CD14-positive monocyte (primary cell): ENCODE measurements around the genes PSMA3, CCDC175 and SIX6.

GRCh38 chr14:55499849-55500748 is 59.7 kb upstream of the TBPL2 start:
- CAGE, long polyA plus RNA = no peak

GRCh38 chr14:55752545-55753213 is 172.7 kb downstream of the KTN1 start:
- CAGE, long polyA plus RNA = no peak

DNA sequence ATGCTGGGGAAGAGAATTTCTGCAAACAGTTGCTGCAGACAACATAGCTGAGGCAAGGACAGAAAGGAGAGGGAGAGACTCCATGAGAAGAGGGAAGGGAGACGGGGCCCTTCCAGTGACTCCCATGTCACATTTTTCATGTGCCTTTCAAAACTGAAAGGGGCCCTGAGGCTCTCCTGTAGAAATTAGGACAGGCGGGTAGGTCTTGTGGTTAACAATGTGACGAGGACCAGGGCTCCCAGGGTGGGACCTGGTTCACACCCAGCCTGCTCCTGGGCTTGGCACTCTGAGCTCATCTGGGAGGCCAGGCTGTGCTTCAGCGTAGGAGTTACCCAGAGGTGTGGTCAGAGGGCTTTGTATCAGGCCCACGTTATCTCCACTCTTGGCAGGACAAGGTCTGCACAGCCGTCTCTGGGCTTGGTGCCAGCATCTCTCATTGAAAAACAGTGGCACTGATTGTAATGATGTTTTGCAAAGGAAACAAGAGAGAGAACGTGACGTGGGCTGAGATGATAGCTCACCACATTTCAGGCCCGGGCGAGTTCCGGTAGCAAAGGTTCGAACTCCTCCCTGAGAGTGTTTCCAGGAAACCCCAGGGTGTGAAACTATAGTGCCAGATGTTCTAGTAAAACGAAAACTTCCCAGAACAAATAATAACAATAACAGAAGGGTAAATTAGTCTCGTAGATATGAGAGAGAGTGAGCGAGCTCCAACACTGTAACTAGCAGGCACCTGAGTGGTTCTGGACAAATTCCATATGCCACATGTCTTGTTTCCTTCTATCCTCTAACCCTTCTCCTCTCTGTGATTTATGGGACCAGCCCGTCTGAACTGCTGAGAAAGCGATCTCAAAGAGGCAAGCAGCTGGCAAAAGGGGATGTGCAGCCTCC is 227.1 kb downstream of the KTN1 start:
- CAGE, long polyA plus RNA = no peak

- CAGE, long polyA plus RNA = no peak
These were observed 10.4 kb downstream of the TMEM260 start for GRCh38 chr14:56589862-56590565.

DNA sequence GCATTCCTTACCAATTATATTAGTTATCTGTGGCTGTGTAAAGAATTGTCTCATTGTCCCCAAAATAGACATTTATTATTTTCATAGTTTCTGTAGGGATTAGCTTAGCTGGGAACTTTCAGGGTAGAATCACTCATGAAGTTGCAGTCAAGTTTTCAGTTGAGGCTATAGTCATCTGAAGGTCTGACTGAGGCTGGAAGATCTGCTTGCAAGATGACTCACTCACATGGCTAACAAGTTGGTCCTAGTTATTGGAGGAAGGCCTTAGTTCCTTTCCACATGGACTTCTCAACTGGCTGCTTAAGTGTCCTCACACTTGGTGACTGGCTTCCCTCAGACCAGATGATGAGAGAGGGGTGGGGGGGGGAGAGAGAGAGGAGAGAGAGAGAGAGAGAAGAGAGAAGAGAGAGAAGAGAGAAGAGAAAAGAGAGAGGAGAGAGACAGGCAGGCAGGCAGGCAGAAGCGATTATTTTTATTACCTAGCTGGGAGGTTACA is 6.3 kb downstream of the AP5M1 start:
- CAGE, long polyA plus RNA = no peak

GRCh38 chr14:58244539-58245625 is at the start of gene PSMA3:
PSMA3 (plus strand) TSS chr14:58244843.
- CAGE, long polyA plus RNA = no peak

- CAGE, long polyA plus RNA = no peak
These were observed 33.0 kb upstream of the TOMM20L start for GRCh38 chr14:58362756-58363025.

DNA sequence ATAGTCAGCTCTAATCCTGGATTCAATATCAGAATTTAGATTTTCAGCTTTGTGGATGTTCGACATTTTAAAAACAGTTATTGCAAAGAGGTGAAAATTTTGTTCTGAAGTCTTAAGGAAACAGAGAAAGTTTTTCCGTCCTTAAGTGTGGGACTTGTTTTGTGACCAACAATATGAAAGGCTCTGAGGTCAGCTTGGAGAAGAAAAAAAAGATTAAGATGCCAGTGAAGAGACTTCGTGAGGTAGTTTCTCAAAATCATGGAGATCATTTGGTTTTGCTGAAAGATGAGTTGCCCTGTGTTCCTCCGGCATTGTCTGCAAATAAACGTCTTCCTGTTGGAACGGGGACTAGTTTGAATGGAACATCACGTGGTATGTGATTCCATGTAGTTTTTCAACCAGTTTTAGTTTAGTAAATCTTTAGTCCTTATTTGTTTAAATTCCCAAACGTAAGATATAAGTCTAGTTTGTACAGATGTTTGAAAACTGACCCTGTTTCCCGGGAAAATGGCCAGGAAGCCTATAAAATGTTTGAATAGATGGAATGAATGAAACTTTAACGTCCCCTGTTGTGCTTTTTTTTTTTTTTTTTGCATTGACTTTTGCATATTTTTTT is 681 bp downstream of the KIAA0586 start:
- CAGE, long polyA plus RNA = no peak

GRCh38 chr14:58520692-58521255 is 93.3 kb downstream of the KIAA0586 start:
- CAGE, long polyA plus RNA = no peak

GRCh38 chr14:58645587-58646127 is 7.9 kb downstream of the DACT1 start:
- CAGE, long polyA plus RNA = no peak

DNA sequence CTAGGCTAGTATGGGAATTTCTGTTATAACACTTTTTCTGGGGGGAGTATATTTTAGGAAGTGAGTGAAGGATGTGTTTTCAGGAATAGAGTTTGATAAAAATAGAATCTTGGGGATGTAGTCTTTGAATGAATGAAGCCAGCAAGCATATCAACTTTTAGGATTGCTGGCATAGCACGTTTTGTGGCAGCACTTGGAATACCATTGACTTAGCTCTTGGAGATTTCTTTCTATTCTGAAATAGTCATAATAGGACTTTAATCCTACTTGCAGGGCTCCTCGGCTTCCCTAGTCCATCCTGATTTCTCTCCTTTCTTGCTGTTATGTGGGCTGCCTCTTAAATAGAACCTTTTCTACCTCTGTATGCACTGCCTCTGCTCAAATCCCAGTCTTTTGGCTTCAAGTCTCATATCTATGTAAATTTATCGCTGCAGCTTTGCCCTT is 141.7 kb downstream of the DACT1 start:
- CAGE, long polyA plus RNA = no peak

DNA sequence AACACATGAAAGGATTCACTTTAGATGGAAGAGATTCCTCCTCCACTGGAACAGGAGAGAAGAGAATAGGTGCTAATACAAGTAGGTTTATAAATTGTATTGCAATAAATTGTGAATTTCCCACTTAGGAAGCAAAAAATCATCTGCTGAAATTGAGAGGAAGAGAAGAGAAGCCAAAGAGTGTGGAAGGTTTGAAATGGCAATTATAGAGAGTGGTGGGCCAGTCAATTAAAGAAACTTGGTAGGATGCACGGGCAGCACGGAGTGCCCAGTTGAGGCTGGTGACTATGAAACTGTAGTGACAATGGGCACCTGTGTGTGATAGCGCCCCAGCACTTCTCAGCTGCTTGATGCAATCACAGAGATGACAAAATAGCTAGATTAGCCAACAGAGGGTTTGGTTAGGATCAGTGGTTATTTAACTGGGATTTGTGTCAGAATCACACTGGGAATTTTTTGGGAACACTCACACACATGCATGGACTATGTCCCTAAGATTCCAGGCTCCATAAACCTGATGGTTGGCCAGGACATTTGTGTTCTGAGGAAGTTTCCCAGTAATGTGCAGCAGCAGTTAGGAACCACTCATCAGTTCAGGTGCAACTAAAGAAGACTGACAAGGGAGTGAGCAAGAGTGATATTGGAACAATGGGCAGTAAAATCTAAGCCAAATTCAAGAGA is 51.3 kb upstream of the DAAM1 start:
- CAGE, long polyA plus RNA = no peak

DNA sequence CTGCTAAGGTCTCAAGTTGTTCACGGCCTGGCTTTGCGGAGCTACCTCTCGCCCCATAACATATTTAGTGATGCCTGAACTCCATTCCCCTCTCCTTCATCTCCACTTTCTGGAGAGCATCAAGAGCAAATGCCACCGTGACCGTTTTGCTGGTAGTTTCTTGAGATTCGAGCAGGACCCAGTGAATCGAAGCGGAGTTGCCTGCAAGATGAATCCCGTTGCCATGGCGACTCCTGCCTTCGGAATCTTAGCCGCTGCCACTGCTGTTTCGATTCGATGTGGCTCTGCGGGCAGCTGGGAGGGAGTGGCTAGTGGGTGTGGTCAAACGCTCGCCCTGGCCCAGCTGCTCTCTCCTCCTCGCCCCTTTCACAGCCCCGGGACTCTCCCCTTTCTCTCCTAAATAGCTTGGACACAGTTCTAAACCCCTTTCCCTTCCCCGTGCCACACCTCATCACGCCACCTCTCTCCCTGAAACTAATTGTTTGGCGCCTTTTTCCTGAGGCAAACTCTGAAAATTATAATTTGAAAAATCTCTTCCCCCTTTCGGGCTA is 1.4 kb downstream of the DAAM1 start:
- CAGE, long polyA plus RNA = no peak

- CAGE, long polyA plus RNA = no peak
These were observed 9.3 kb downstream of the DAAM1 start for GRCh38 chr14:59197674-59198208.

DNA sequence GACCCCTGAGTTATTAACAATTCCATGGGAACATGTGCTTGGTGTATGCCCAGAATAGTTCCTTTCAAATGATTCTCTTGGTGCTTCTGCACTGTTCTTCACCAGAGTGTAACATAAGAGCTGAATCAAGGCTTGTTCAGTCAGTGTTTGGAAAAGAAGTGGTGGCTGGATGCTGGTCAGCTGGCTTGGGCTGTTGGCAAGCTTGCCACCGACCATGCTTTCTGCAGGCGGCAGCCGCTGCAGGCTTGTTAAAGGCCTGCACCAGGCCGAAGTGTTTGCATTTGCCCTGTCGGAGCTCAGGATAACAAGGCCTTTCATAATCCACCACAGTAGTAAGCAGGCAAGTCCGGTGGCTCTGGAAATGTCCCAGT is 26.8 kb downstream of the DAAM1 start:
- CAGE, long polyA plus RNA = no peak

GRCh38 chr14:59301430-59301874 is 113.0 kb downstream of the DAAM1 start:
- CAGE, long polyA plus RNA = no peak

DNA sequence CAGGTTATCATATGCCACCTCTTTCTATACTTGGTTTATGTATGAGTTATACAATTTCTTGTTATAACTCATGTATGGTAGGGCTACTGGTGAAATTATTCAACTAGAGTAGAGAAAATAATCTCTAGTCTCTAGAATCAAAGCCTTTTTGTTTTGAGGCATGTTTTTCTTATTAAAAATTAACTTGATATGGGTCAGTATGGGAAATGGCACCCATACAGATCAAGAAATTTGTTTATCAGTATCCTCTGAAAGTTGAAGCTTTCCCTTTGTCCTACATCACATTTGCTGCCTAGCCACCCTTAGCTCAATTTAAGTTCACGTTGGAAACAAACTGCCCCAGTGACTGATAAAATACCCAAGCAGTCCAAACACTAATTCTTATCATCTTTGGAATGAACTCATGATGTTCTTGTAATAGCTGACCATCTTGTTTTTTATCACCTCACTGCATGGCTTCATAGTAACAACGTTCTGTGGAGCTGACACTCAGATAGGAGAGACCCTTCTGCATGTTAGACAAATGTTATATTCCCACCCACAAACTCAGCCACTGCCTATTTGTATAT is 93.5 kb downstream of the GPR135 start:
- CAGE, long polyA plus RNA = no peak

GRCh38 chr14:59576133-59576936 is at the start of gene CCDC175:
CCDC175 (minus strand) TSS chr14:59576812.
- CAGE, long polyA plus RNA = no peak

GRCh38 chr14:59919162-59919485 is 48.5 kb upstream of the RTN1 start:
- CAGE, long polyA plus RNA = no peak

- CAGE, long polyA plus RNA = no peak
These were observed at the start of gene SIX6 for GRCh38 chr14:60508823-60509214. SIX6 (plus strand) TSS chr14:60509146.